Epithelial cell of proximal tubule (primary cell): ENCODE measurements around a stretch of chr1.

GRCh38 chr1:200483426-200484011, 73.7 kb upstream of the ZNF281 start:
- RAMPAGE, long total RNA = no peak
- RRBS = no CpG with 5 or more reads among the region's 6 CpGs

DNA sequence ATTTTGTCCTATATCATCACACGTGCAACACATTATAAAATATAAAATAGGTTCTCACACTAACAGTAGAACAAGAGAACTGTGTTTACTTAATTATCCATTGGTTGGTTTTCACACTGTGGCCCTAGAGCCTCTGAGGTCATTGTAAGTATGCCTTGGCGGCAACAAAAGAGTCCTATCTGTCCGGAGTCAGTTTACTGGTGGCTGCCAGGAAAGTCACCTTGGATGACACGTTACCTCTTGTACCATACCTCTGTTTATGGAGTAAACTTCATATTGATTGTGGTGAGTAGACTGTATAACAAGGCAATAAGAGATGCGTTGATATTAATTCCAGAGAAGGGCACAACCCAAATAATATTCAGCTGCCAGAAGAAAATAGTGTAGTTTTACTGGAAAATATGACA, 20.3 kb upstream of the KIF14 start:
- RAMPAGE, long total RNA = no peak
- RRBS = no CpG with 5 or more reads among the region's 5 CpGs

DNA sequence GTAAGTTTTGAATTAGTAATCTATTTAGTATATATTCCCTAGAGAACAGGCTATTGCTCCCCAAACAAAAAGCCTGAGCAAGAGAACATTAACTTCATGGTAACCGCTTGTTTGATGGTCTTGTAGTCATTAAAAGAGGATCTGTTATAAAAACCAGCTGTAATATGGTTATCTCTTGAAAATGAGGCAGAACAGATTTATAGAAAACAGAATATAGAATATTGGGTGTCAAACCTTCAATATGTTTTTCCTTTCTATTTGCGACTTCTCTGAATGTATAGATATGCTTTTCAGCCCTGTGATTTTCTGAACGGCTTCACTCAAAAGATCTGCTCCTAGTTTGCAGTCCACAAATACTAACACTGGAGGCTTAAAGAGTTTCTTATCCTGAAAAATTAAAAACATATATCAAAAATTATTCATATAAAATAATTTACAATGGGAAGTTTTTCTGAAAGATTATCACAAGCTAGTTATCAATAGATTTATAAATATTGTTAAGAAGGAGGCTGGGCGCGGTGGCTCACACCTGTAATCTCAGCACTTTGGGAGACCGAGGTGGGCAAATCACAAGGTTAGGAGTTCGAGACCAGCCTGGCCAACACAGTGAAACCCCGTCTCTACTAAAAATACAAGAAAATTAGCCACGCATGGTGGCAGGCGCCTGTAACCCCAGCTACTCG, 20.7 kb downstream of the DDX59 start:
- RAMPAGE, long total RNA = no peak
- RRBS = no CpG with 5 or more reads among the region's 11 CpGs

- RAMPAGE, long total RNA = no peak
- RRBS = no CpG with 5 or more reads among the region's 5 CpGs
Measured at GRCh38 chr1:200849696-200850345, 23.0 kb upstream of the GPR25 start.

GRCh38 chr1:200893111-200893982, 1.4 kb upstream of the INAVA start:
- RAMPAGE, long total RNA = no peak
- RRBS = no CpG with 5 or more reads among the region's 7 CpGs

GRCh38 chr1:200996089-200996488, 27.4 kb downstream of the KIF21B start:
- RAMPAGE, long total RNA = no peak
- RRBS = 97% methylated on average over 4 of the region's 14 CpGs

DNA sequence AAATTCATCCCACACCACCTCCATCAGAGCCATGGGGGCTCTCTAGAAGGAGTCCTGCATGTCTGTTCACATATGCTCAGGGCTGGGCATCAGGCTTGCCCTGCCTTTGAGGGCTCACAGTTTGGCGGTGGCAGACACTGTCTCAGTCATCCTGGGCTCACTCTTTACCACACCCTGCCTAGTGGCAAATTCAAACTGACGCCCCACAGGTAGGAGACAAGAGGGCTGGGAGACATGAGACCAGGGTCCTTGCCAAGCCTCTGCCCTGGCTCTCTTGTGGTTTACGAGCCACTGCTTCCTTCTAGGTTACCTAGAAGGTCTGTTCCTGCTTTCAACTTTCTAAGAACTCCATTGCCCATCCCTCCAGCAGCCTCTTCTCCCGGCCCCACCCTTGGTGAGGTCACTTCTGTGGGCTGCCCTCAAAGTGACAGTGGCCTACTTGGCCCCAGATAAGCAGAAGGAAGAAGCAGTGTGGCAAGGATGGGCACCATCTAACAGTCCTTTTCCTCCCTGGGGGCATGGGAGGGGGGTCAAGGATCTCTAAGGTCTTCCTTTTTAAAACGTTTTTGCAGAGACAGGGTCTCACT, 10.4 kb downstream of the KIF21B start:
- RAMPAGE, long total RNA = no peak
- RRBS = no CpG with 5 or more reads among the region's 5 CpGs

DNA sequence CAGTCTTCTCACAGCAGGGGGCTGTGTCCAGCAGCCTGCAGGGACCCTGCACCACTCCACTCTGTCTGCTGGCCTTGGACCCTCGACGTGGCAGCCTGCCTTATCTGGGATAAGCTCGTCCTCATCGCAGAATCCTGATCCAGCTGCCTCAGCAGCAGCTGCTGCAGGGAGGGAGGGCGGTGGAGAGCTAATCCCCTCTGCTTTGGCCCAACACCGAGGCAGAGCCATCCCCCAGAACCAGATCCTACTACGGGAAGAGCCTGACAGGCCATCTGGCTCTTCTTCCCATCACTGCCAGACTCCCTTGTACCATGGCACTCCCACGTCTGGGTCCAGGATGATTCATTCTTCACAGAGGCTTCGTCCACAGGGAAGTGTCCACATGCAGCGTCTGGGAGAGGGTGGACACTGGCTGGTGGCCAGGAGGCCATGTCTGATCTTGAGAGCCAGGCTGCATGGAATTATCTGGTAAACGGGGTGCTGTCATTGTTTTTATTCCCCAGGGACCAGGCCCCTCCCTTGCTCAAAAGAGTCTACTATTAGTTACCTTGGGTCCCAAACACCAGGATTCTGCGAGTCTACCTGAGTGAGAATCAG, 14.7 kb upstream of the PKP1 start:
- RAMPAGE, long total RNA = no peak
- RRBS = no CpG with 5 or more reads among the region's 12 CpGs

GRCh38 chr1:201302522-201303084, 19.3 kb downstream of the PKP1 start:
- RAMPAGE, long total RNA = no peak
- RRBS = no CpG with 5 or more reads among the region's 18 CpGs

DNA sequence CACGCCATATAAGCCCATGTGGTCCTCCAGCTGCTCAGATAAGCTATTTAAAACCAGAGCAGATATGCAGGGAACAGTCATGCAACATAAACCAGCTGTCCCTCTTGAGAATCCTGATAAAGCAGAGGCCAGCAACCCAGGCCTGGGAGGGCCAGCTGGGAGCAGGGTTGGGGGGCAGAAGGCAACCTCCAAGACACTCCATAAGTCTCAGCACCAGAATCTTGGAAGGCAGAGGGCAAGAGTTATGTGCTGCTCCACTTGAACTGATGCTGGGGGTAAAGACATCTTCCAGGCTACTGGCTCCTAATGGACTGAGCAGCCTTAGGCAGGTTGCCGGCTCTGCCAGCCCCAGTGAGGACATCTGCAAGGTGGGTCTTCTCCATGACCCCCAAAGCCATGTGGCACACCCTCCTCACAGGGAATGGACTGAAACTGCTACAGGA, 405 bp upstream of the TNNT2 start:
- RAMPAGE, long total RNA = no peak
- RRBS = no CpG with 5 or more reads among the region's 2 CpGs

DNA sequence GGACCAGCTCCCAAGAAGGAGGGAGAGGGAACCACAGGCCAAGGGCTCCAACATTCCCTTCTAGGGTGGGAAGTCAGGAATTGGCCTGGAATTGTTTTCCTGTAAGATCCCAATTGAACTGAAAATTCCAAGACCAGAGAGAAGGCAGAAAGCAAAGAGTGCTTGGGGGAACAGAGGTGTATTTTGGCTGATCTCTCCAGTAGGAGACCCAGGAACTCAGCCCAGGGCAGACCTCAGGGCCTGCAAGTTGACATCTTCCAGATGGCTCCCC, 14.9 kb downstream of the CSRP1 start:
- RAMPAGE, long total RNA = no peak

GRCh38 chr1:201495457-201496635, 11.1 kb downstream of the CSRP1 start:
- RAMPAGE, long total RNA = no peak
- RRBS = no CpG with 5 or more reads among the region's 18 CpGs

- RAMPAGE, long total RNA = no peak
- RRBS = no CpG with 5 or more reads among the region's 12 CpGs
Measured at GRCh38 chr1:201500561-201501682, 6.0 kb downstream of the CSRP1 start.

DNA sequence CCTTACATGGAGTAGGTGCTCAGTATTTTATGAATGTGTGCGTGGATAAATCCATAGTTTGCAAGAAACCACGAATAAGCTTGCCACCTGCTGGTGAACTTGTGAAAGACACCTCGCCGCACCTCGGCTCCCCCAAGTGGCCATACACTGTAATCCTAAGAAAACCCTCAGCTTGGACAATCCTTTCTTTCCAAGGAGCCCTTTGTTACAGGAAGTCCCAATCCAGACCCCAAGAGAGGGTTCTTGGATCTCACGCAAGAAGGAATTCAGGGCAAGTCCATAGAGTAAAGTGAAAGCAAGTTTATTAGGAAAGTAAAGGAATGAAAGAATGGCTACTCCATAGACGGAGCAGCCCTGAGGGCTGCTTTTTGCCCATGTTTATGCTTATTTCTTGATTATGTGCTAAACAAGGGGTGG, 6.1 kb upstream of the CSRP1 start:
- RAMPAGE, long total RNA = no peak
- RRBS = no CpG with 5 or more reads among the region's 7 CpGs

DNA sequence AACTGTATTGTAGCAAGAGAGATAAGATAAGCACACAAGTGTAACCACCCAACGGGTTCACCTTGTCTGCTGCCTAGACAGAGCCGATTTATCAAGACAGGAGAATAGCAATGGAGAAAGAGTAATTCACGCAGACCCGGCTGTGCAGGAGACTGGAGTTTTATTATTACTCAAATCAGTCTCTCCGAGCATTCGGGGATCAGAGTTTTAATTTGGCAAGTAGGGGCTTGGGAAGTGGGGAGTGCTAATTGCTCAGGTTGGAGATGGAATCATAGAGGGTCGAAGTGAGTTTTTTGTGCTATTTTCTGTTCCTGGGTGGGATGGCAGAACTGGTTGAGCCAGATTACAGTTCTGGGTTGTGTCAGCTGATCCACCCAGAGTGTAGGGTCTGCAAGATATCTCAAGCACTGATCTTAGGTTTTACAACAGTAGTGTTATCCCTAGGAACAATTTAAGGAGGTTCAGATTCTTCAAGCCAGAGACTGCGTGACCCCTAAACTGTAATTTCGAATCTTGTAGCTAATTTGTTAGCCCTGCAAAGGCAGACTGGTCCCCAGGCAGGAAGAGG, 8.4 kb upstream of the CSRP1 start:
- RAMPAGE, long total RNA = no peak
- RRBS = no CpG with 5 or more reads among the region's 9 CpGs

- RAMPAGE, long total RNA = no peak
- RRBS = no CpG with 5 or more reads among the region's 9 CpGs
Measured at GRCh38 chr1:201555467-201555930, 16.6 kb downstream of the NAV1 start.

DNA sequence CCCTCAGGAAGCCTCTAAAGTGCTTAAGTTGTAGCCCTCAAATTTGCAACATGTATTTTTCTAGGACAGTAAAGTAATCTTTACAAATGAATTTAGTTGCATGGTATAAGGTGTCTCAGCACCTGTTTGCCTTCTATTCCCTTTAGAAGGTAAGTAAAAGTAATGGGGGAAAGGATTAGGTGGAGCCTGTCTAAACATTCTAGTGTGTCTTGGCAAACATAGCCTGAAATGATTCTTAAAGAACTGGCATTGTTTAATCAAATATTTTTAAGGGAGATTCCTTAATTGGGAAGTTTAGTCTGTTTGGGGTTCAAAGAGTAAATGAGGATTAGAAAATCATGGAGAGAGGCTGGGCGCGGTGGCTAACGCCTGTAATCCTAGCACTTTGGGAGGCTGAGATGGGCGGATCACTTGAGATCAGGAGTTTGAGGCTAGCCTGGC, 11.8 kb upstream of the SHISA4 start:
- RAMPAGE, long total RNA = no peak
- RRBS = no CpG with 5 or more reads among the region's 4 CpGs

GRCh38 chr1:202009352-202009631, 1.1 kb upstream of the ELF3 start:
- RAMPAGE, long total RNA = no peak
- RRBS = no CpG with 5 or more reads among the region's 2 CpGs

GRCh38 chr1:202017695-202018359, 7.4 kb downstream of the ELF3 start:
- RAMPAGE, long total RNA = no peak
- RRBS = no CpG with 5 or more reads among the region's 14 CpGs

- RAMPAGE, long total RNA = no peak
- RRBS = no CpG with 5 or more reads among the region's 3 CpGs
Measured at GRCh38 chr1:202031166-202031531, 20.8 kb downstream of the ELF3 start.